Esophagus muscularis mucosa (tissue), 4 donors: ENCODE data around the genes IL21, FGF2 and SPATA5.

DNA sequence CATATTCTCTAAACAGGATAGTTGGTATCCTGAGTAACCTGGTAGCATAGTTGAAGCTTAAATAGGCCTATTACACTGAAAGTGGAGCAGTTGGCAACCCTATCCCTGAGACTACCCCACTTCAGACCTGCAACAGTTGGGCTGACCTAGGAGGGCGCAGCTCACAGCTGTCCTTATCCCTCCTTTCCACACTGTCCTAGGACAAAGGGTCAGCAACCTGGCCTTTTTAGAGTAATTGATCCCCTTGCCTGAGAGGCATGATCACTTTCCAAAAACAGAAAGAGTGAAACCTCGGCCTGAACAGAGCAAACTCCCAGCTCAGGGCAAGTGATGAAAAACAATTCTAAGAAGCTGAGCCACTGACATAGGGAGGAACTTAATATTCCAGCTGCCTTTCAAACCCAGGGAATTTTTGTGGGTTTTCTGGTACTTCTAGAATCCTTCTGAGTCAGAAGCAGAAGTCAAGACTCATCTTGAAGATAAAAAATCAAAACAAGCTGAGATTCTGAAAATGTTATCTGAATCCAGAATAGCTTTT lies 94.9 kb upstream of the MYOZ2 start:
- PRO-cap, result bidirectional peak, plus-strand start at position 277 of the sequence, minus-strand start at position 115 of the sequence
- RAMPAGE, long total RNA, 4 experiments, result no peak in any of the 4 experiments

DNA sequence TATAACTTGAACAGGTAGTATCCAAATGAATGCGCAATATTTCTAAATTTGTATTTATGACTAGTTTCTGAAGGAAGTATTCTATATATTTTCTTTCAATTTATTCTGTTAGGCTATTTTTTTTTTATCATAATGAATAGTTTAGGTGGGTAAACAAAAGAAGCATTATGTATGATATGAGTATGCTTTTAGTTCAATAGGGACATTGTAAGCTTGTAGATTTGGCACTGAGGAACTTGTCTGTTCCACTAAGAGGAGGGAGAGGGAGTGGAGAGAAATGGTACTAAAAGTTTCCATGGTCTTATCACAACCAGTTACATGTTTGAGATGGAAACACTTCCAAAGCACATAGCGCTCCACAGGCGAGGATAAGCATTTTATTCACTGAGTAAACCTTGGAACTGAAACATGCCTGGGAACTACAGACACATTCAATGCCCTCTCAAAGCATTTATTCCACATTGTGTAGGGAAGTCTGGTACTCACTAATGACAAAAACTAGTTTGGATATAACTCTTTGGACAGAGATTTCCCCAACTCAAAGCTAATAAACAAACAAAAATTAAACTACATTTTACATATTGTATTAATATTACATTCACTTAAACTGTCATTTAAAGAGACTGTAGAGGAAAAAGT lies 15.5 kb downstream of the MYOZ2 start:
- PRO-cap, result no peak
- RAMPAGE, long total RNA, 4 experiments, result no peak in any of the 4 experiments

DNA sequence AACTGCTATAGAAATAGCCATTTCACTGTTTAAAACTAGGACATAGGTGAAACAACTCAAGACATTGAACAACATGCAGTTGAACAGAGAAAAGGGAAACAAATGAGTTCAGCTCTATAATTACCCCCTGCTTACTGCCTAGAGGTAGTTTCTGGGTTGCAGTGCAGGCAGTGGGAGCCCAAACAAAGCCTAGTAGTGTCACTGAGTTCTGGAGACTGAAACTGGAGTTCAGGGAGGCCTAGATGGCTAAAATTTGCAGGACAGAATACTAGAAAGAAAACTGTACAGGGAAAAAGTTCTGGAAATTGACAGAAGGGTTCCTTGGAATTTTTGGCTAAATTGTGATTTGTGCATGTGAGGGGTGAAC lies 37.3 kb downstream of the C4orf3 start:
- PRO-cap, result no peak
- RAMPAGE, long total RNA, 4 experiments, result no peak in any of the 4 experiments

- PRO-cap, result no peak
- RAMPAGE, long total RNA, 4 experiments, result no peak in any of the 4 experiments
Measured at GRCh38 chr4:120755614-120756097, 166.9 kb downstream of the PRDM5 start.

- PRO-cap, result no peak
- RAMPAGE, long total RNA, 4 experiments, result no peak in any of the 4 experiments
Measured at GRCh38 chr4:121156643-121157471, 7.3 kb downstream of the TNIP3 start.

DNA sequence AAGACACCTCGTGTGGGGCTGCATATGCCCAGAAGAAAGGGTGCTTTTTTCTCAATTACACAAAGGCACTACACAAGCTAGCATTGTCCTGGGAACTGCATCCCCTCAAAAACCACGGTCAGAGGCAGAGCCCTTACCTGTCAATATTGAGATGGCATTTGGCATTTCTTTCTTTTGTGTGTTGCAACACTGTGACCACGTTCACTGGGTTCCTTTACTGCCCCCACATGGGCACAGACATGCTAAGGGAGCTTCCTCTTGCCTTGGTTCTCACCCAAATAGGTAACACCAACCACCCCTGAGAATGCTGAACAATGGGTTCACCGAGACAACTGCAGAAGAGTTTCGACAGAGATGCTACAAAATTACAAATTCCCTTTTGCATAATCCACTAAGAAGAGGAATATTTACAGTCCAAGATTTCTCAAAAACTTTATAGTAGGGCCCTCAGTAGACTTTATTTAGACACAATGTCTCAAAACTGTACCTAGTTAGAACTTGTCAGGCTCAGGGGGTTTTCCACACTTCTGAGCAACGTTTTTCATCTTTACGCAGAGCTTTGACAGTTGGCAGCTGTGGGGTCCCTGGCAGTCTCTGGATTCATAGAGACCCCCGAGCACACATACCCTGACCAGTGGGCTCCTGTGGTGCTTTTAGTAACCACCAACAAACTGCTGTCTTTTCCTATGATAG lies 35.9 kb upstream of the TNIP3 start:
- PRO-cap, result no peak
- RAMPAGE, long total RNA, 4 experiments, result no peak in any of the 4 experiments

GRCh38 chr4:121402842-121403214 lies 22.0 kb upstream of the QRFPR start:
- PRO-cap, result no peak
- RAMPAGE, long total RNA, 4 experiments, result no peak in any of the 4 experiments

DNA sequence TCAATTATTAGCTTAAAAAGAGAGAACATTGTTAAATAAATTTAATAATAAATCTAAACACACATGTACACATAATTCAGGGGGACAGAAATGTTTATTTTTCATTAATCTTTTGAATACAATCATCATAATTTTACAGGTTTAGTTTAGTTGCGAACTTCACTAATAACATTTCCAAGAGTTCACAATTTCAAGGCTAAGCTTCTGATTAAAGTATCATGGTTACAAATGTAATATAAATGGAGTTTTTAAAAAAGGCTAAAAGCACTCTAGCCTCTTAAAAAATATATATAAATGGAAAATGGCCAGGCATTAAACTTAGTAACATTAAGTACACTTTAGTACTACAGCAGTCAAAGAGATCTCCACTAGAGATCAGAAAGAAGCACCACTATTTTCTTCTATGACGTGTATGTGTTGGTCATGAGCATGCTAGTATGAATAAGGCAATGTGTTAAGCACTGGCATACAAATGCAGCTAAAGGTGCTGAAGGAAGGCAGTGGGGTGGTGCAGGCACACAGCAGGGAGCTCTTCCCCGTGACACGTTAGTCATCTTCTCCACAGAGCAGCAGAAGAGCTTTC lies 28.8 kb downstream of the ANXA5 start:
- PRO-cap, result no peak
- RAMPAGE, long total RNA, 4 experiments, result no peak in any of the 4 experiments

DNA sequence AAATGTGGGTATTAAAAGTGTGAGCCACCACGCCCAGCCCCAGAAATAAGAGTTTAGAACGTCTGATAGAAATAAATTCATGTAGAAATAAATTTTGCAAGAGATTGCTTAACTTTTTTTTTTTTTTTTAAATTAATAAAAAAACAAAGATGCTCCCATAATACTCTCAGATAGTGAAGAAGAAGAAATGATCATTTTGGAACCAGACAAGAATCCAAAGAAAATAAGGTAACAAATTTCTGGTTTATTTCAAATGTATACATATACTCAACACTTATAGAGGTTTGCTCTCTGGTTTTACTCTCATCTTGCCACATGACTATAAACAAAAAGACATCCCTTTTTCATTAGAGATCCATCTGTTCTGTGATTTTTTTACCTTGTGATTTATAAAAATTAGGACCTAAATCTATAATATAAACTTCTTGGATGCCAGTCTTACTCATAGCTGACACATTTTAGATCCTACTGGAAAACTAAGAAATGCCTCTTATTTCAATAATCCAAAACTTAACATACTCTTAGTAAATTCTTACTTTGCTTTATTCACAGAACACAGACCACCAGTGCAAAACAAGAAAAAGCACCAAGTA lies 7.4 kb downstream of the CCNA2 start:
- PRO-cap, result no peak
- RAMPAGE, long total RNA, 4 experiments, result no peak in any of the 4 experiments

- PRO-cap, result no peak
- RAMPAGE, long total RNA, 4 experiments, result no peak in any of the 4 experiments
Measured at GRCh38 chr4:121989638-121990042, 37.8 kb upstream of the TRPC3 start.

GRCh38 chr4:122307915-122308382 lies 70.9 kb upstream of the ADAD1 start:
- PRO-cap, result no peak
- RAMPAGE, long total RNA, 4 experiments, result no peak in any of the 4 experiments

- PRO-cap, result no peak
- RAMPAGE, long total RNA, 4 experiments, result no peak in any of the 4 experiments
Measured at GRCh38 chr4:122560096-122560437, 60.8 kb downstream of the IL21 start.

DNA sequence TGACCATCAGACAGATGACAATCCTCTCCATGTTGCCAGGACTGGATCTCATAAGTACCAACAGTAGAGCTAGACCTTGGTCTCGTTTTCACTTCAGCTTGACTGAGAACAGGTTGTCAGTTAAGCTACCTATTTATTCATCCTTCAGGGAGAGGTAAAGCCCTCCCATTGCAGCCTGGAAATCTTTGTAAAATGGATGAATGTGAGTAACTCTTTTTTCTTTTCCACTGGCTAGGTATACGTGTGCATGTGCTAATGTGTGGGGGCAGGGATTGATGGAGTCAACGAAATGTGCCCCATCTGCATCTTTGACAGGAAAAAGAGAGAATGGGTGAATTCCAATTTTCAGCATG lies at the start of gene IL21:
Gene IL21, minus strand, starts transcription at position 107 of the 353 bp plus-strand sequence.
- PRO-cap, result no peak
- RAMPAGE, long total RNA, 4 experiments, result no peak in any of the 4 experiments

DNA sequence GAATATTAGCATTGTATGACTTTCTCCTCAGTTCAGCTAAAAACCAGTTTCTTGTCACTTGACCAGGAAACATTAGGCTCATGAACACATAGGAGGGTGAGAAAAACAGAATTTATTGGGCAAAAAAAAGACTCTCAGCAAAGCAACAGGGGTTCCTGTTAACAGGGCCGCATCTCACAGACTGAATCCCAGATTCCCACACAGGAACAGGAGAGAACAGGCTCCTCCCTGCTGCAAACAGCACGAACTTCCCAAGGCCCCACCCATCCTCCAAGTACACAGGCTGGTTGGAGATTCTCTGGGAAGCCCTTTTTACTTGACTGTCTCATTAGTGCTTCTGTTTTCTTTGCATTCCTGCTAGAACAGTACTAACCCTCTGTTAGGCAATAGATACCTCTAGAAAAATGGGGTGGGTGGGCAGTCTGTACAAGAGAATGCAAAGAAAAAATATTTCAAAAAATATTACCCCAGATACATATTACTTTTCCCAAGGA lies 52.4 kb upstream of the IL21 start:
- PRO-cap, result no peak
- RAMPAGE, long total RNA, 4 experiments, result no peak in any of the 4 experiments

- PRO-cap, result no peak
- RAMPAGE, long total RNA, 4 experiments, result no peak in any of the 4 experiments
Measured at GRCh38 chr4:122765732-122766094, 33.2 kb downstream of the BBS12 start.

- PRO-cap, result no peak
- RAMPAGE, long total RNA, 4 experiments, result no peak in any of the 4 experiments
Measured at GRCh38 chr4:122798569-122798867, 28.1 kb upstream of the FGF2 start.

GRCh38 chr4:122826395-122826921 lies at the start of gene FGF2:
Gene FGF2, plus strand, starts transcription at chr4:122826831.
- PRO-cap, result bidirectional peak, plus-strand start at chr4:122826498, minus-strand start at chr4:122826232; bidirectional peak, plus-strand start at chr4:122826549, minus-strand start at chr4:122826508; bidirectional peak, plus-strand start at chr4:122826834, minus-strand start at chr4:122826663
- RAMPAGE, long total RNA, 4 experiments, result start-site peak on the plus strand in 1 of 4 experiments, at chr4:122826621-122826724 at its widest, 39 reads per replicate

- PRO-cap, result no peak
- RAMPAGE, long total RNA, 4 experiments, result start-site peak on the plus strand in 4 of 4 experiments, at chr4:122923056-122923137 at its widest, 72 to 101 reads per replicate
Measured at GRCh38 chr4:122922799-122923254, at the start of gene SPATA5. Gene SPATA5, plus strand, starts transcription at chr4:122923078.

- PRO-cap, result no peak
- RAMPAGE, long total RNA, 4 experiments, result no peak in any of the 4 experiments
Measured at GRCh38 chr4:122928870-122929337, 6.0 kb downstream of the SPATA5 start.

DNA sequence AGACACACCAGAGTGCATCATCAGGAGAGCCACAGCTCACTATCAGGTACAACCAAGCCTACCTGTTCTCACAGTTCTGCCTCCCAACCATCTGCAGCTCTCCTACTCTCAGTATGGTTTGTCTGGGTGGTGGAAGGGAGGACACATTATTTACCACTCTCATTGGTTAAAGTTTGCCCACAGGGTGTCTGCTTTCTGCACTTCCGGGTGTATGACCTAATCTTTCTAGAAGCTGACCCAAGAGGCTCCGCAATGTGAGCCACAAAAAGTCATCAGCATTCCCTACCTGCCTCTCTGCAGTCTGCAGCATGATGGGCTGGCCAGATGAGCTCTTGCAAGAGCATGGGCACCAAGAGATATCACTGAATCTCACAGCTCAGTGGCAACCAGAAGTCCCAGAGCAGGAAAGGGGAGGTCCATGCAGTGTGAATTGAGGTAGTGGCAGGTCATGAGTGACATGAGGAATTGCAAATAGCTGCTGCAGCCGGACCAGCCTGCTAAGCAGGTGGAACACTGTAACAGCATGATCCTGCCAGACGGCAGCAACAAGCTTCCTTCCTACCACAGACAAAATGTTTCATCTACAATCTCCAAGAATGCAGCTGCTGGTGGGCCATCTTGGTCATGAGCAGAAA lies 36.8 kb upstream of the SPRY1 start:
- PRO-cap, result no peak
- RAMPAGE, long total RNA, 4 experiments, result no peak in any of the 4 experiments